LHCN-M2 (cell line): ENCODE data around the genes CYP27C1 and ERCC3.

GRCh38 chr2:127128314-127128530 is 21.3 kb upstream of the BIN1 start:
- RAMPAGE, long total RNA: no peak

- RAMPAGE, long total RNA: no peak
Observed at GRCh38 chr2:127219590-127220548, at the start of gene CYP27C1. TSS of gene CYP27C1 (minus strand) at chr2:127220299.

GRCh38 chr2:127257092-127257869 is 36.7 kb downstream of the ERCC3 start:
- RAMPAGE, long total RNA: no peak

GRCh38 chr2:127293352-127294450 is at the start of gene ERCC3:
TSS of gene ERCC3 (minus strand) at chr2:127294144.
- RAMPAGE, long total RNA: start-site peak on the minus strand at chr2:127294139-127294167, 14 reads

DNA sequence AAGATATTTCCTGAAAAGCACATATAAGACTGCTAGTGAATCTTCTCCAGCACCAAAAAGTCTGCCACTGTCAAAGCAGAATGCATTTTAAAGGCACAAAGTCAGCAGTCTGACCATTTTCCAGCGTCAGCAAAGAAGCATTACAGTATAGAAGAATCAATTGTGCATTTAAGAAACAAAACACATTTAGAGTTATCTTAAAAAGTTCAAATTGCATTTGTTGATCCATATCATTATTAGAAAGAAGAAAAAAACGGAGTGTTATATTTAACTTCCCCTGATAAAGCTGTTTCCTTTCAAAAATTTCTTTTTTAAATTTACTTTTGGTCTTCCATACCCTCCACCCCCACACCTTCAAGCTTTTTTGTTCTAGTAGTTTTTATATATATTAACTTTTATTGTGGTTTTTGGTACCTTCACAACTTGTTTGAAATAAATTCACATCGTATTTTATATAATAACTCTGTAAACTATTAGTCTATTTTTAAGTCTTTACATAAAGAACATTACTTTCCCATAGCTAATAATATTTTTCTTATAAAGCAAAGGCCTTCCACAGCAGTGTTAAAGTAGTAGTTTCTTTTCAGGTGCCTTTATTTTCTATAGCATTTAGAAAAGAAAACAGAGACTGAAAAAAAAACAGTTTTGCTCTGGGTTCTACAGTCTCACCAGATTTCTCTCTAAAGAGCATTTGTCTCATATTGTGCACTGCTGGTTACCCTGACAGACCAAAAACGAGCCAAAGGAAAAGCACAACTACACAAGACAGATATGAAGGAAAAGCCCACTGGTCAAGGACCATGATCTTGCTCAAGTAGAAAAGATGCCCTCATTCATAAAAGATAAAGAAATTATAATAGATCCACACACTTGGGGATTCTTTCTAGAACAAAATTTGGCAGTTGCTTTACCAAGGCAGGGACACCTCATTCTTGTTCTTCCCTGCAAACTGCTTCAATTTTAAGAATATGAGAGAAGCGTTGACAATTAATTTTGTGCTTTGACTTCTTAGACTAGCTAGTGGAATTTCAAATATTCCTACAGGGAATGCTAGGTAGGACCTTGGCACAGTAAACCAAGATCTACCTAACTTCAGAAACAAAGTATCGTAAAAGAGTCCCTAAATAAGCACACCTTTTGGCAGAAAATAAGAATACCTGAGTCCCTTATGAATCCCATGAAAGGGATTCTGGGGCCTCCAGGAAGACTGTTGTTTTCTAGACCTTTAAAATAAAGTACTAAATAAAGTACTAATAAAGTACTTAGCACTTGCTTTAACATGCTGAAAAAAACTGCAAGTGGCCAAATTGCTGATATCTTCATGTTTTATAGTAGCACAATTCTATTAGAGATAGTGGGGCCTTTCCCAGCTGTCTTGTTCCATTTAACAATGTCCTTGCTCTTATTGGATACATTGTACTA is 11.0 kb upstream of the ERCC3 start:
- RAMPAGE, long total RNA: no peak

DNA sequence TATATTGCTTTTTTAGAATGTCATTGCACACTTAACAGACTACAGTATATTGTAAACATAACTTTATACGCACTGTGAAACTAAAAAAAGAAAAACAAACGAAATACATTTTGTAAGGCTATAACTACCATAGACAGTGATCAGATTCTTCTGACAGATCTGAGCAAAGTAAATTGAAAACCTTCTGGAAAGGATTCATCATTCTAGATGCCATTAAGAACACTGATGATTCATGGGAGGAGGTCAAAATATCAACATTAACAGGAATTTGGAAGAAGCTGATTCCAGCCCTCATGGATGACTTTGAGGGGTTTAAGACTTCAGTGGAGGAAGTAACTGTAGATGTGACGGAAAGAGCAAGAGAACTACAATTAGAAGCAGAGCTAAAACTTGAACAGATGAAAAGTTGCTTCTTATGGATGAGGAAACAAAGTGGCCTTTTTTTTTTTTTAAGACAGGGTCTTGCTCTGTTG is 3.5 kb downstream of the MAP3K2 start:
- RAMPAGE, long total RNA: no peak

DNA sequence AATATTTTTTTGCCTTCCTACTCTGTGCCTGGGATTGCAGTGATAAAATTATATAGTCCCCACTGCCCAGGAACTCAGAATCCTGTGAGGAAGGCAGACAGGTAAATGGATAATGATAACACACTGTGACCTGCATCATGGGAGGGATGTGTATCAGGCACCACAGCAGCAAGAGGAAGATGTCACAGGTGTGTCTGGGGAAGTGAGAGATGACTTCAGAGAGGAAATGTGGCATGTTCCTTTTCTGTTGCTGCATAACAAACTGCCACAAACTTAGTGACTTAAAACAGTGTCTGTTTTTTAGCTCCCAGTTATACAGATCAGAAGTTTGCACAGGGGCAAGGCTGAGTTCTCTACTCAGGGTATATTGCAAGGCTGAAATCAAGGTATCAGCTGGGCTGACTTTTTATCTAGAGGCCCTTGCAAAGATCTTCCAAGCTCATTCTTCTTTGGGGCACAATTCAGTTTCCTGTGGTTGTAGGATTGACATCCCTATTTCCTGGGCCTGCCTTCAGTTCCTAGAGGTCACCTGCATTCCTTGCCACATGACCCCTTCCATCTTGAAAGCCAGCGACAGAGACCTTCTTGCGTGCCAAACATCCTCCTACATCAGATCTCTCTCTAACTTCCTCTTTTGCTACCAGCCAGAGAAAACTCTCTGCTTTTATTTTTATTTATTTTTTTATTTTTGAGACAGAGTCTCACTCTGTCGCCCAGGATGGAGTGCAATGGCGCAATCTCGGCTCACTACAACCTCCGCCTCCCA is 2.1 kb upstream of the MAP3K2 start:
- RAMPAGE, long total RNA: no peak

GRCh38 chr2:127419889-127420384 is 1.7 kb downstream of the PROC start:
- RAMPAGE, long total RNA: no peak

DNA sequence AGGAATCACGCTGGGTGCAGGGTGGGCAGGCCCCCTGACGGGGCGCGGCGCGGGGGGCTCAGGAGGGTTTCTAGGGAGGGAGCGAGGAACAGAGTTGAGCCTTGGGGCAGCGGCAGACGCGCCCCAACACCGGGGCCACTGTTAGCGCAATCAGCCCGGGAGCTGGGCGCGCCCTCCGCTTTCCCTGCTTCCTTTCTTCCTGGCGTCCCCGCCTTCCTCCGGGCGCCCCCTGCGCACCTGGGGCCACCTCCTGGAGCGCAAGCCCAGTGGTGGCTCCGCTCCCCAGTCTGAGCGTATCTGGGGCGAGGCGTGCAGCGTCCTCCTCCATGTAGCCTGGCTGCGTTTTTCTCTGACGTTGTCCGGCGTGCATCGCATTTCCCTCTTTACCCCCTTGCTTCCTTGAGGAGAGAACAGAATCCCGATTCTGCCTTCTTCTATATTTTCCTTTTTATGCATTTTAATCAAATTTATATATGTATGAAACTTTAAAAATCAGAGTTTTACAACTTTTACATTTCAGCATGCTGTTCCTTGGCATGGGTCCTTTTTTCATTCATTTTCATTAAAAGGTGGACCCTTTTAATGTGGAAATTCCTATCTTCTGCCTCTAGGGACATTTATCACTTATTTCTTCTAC is 5.3 kb downstream of the PROC start:
- RAMPAGE, long total RNA: no peak

DNA sequence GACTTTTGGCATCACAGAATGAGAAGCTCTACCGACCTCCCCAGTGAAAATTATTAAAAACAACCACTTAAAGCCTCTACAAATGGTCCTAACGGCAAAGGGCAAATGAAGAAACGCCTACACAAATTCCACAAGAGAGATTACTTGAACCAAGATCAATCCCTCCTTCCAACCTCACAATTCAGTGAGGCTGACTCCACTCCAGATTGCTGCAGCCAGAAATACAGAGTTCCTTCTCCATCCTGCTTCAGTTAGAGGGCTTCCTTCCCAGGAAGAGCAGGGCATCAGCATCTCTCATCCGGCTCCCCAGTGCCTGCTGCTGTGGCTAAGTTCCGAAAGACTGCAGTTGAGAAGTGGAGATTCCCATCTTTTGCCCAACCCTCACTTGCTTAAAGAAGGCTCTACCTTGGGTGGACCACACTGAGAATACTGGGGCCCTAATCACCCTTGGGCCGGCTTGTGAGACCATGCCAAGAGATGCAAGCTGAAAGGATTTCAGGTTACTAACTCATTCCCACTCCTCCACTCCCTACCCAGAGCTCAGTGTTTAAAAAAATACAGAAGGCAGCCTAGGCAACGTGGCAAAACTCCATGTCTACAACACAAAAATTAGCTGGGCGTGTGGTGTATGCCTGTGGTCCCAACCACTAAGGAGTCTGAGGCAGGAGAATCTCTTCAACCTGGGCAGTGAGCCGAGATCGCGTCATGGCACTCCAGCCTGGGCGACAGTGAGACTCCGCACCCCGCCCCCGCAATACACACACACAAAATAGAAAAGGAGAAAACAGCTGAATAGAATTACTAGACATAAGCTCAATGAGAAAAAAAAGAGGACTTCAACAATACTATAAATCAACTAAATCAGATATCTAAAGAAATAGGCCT is 10.4 kb downstream of the IWS1 start:
- RAMPAGE, long total RNA: no peak

GRCh38 chr2:127527070-127527781 is 937 bp upstream of the IWS1 start:
- RAMPAGE, long total RNA: no peak

DNA sequence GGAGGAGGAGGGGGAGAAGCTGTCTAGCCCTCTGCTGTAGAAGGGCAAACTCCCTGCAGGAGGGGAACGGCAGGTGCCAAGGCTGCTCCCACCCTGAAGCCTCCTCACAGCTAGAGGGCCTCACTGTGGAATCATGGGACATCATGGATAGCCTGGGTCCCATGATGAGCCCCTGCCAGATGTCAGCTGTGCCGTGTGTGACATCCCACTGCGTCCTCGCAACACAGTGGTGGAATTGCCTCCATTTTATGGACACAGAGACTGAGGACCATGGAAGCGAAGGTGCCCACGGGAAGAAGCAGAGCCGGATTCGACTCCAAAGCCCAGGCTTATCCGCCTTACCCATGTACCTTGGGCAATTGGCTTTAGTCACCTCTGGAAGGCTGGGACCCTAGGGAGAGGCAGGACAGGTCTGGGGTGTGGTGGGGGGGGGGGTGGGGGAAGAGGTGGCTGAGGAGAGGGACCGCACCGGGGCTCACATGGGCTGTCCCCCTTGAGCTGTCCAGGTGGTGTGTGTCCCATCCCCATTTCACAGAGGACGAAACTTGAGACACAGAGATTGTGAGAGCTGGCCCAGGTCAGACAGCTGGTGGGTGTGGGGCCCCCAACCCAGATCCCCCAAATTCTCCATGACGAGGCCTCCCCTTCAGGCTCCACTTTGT is 692 bp downstream of the MYO7B start:
- RAMPAGE, long total RNA: no peak

DNA sequence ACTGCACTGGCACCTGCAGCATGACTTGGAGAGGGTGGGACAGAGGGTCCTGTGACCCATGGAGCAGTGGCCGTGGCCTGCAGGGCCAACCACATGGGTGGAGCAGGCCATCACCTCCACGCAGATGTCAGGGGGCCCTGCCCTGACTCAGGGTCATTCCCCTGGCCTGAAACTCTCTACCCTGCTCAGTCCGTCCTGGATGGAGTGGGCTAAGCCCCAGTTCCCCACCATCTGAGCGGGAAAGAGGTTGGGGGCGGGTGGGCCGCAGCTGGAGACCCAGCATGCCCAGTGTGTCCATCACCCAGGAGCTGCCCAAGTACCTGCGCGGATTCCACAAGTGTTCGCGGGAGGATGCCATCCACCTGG is 10.6 kb upstream of the GPR17 start:
- RAMPAGE, long total RNA: no peak

DNA sequence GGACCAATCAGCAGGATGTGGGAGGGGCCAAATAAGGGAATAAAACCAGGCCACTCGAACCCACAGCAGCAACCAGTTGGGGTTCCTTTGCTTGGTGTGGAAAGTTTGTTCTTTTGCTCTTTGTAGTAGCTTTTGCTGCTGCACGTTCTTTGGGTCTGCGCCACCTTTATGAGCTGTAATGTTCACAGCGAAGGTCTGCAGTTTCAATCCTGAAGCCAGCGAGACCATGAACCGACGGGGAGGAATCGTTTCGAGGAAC is 14.2 kb downstream of the GPR17 start:
- RAMPAGE, long total RNA: no peak

DNA sequence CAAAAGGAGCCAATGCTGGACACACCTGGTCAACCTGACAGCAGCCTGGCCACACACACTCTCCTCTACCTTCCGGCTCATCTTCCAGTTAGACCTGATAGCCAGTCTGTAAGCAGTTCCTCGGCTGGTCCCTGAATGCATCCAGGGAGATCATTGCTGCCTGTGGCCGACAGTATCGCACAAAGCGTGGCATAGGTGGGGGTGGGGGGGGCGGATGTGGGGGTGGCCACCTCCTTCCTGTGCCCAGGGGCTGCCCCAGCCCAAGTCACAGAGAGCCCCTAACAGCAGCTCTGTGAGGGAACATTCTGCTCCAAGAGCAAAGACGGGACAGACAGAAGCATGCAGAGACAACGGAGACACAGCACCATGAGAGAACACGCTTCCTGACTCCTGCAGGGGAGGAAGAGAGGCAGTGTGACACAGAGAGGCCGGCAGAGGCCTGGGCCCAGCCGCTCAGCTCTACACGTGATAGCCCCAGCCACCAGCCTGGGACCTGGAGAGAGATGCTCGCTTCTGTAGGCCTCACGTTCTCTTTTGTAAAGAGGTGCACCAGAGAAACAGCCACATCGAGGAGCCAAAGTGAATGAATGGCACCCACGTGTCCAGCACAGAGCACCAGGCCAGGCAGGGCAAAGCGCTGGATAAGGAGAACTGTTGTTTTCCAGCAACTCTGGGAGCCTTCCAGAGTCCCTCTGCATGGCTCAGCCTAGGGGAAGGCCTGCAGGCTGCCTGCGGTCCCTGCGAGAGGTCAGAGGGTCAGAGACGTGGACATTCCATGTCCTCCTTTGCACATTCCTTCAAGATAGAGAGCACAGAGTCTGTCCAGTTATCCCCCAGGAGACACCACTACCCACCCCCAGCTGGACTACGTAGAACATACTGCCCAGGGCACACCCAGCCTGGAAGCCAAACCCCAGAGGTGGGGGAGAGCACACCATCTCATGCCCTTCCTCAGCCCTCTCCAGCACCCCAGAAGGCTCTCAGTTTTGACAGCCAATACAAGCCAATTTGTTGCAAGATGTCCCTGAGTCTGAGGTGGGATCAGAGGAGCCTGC is 14.3 kb downstream of the LIMS2 start:
- RAMPAGE, long total RNA: no peak

- RAMPAGE, long total RNA: no peak
Observed at GRCh38 chr2:127661781-127662712, 13.3 kb downstream of the LIMS2 start.

- RAMPAGE, long total RNA: no peak
Observed at GRCh38 chr2:127681159-127681850, 6.0 kb upstream of the LIMS2 start.

- RAMPAGE, long total RNA: no peak
Observed at GRCh38 chr2:127702083-127702926, 1.0 kb downstream of the SFT2D3 start.

DNA sequence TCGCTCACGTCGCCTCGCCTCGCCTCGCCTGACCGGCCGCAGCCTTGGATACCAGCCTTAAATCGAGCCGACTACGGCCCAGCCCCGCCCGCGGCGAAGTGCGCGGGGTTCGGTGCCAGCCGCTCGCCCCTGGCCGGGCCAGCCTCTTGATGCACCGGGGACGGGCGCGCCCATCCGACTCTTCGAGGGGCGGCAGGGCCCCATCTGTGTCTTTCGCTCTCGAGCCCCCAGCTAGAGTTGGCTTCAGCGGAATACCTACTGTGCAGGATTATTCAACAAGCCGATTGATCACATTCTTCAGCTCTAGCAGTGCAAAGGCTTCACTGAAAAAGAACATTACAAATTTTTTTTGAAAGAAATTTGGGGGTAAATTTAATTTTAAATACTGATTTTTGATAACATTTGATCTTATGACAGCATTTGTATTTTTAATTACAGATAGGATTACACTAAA is 883 bp upstream of the AMMECR1L start:
- RAMPAGE, long total RNA: no peak

- RAMPAGE, long total RNA: no peak
Observed at GRCh38 chr2:128362826-128363305, 44.2 kb upstream of the HS6ST1 start.